ENCODE measurements around the gene GPI.

GRCh38 chr19:33039055-33039206, 25.8 kb downstream of the RHPN2 start:
- PRO-cap = no peak

- PRO-cap = no peak
Observed at GRCh38 chr19:33039207-33039706, 25.4 kb downstream of the RHPN2 start.

DNA sequence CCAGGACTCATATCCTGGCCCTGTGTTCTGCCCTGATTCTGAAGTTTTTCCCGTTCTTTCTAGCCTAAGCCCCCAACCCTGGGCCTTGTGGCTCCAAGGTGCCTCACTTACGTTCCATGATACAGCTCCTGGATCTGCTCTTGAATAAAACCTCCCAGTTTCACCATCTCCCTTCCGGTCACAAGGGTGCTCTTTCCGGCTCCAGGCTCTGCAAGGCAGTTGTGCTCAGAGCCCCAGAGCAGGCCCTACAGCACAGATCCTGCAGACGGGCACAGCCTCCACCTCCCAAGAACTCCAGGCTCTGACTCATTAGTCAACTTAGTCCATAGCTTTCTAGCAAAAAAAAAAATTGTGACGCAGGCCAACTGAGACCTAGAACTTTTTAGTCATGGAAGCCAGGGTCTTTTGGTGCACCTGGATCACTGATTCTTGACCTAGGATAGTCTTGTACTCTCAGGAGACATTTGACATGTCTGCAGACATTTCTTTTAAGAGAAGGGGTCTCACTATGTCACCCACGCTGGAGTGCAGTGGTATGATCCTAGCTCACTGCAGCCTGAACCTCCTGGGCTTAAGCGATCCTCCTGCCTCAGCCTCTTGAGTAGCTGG, 34.0 kb upstream of the SLC7A10 start:
- PRO-cap = no peak

GRCh38 chr19:33278478-33279011, 23.8 kb downstream of the CEBPA start:
- PRO-cap = no peak

DNA sequence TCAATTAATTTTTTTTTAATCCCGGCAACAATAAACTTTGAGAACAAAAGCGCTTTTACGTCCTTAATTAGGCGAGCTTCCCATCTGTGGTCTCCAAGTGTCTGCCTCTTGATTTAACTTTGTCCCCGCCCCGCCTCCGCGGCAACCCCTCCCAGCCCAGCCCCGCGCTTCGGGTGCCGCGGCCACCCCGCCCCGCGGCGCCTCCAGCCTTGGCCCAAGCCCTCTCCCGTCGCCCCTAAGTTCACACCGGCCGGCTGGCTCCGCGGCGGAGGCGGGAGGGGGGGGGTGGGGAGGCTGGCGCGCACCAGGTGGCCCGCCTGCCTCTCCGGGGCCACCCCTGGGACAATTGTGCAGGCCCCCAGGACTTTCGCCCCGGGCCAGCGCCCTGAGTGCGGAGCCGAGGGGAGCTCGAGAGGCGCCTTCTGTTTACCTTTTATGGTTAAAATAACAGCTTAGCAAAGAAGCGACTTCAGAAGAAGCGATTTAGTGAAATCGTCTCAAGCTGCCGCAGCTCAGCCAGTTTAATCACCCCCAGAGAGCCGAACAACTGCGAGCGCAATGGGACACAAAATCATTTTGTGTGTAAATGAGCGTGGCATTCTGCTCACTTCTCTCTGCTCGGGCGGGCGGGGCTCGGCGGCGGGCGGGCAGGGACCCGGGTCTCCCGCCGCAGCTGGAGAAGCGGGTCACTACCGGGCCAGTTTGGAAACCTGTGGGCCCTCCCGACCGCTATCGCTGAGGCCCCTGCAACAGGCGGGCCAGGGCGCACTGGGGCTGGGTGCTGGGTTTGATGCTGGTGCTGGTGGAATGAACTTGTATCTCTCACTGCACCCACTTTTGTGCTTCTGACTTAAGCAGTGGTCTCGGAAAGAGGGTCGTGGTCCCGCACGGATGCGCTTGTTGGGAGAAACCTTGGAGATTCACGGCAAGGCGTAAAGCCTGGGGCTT, 1.4 kb downstream of the KCTD15 start:
- PRO-cap = no peak

GRCh38 chr19:33905875-33906717, 109.4 kb downstream of the KCTD15 start:
- PRO-cap = no peak

- PRO-cap = no peak
Observed at GRCh38 chr19:34218151-34218664, 36.1 kb upstream of the GARRE1 start.

- PRO-cap = no peak
Observed at GRCh38 chr19:34221473-34221768, 32.9 kb upstream of the GARRE1 start.

- PRO-cap = no peak
Observed at GRCh38 chr19:34230813-34231896, 23.2 kb upstream of the GARRE1 start.

DNA sequence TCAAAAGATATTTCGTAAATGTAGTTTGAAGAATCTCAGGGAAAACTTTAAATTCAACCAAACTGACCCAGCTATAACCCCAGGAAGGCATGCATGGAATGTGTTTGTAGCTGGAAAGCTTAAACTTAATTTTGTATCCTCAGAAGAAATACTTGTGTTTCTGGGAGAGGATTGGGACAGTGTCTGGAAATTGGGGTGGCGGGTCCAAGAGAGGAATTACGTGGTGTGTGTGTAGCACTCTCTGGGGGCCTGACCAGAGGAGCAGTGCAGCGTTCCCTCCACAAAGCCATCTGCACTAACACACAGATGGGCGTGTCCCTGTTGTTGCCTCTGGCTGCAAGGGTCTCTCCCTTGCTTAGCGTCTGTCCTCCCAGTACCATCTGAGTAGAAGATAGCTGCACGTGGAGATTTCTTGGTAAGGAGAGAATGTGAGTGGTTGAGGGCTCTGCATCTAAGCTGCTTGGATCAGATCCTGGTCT, 6.4 kb downstream of the GARRE1 start:
- PRO-cap = no peak

DNA sequence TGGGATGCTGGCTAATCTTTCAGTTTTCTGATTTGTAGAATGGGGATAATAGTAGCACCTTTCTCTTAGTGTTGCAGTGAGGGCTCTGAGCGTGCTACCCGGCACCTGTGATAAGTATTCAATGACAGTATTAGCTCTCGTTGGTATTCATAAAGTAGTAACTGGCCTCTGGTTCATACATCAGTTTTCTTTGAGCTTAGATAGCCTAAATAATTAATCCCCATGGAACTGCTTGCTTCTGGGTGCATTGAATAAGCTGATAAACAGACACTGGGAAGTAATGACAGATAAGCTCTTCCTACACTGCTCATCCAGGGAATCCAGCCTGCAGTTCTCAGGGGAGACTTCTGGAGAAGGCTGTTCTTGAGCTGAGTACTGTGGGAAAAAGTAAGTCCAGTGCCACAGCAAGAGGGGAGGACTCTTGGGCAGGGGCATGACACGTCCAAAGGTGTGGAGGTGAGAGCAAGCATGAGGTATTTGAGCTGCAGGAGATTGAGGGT, 6.9 kb downstream of the GARRE1 start:
- PRO-cap = no peak

- PRO-cap = no peak
Observed at GRCh38 chr19:34309611-34310204, 55.3 kb upstream of the GPI start.

DNA sequence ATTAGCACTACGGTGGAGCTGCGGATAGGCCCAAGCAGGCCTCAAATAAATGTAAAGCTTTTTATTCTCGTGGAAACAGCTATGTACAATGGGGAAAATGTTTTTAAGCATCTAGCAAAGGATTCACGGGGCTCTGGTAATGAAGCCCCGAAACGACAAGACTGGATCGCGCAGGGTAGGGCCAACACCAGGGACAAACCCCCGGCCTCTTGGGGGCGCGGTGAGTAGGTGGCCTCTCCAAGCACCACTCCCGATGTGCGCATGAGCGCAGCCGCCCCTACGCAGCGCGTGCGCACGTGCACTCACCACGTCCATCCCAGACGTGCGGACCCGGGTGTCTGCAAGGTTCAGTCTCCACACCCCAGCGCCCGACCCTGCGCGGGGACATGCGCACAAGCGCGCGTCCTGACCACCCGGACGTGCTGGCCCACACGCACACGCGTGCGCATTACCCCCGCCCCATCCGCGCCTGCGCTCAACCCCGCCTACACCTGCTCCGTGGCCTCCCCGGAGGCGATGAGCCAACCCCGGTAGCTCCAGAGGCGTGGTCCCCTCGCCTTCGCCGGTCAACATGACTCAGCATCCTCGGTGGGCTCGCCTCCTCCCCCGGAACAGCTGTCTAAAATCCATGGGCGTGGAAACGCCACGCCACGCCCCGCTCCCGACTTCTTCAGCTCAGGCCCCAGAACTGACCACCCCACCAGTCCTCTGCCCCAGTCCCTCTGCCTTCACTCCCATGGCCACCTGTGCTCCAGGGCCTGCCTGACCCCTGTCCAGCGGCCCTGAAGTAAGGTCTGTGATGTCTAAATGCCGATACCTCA, 5.8 kb upstream of the GPI start:
- PRO-cap = bidirectional peak, plus-strand start at position 314 of the sequence, minus-strand start at position 263 of the sequence

- PRO-cap = unidirectional peak, plus-strand start at chr19:34364992; bidirectional peak, plus-strand start at chr19:34365224, minus-strand start at chr19:34365250
Observed at GRCh38 chr19:34364705-34365494, at the start of gene GPI. TSS of gene GPI (plus strand) at chr19:34365196.

GRCh38 chr19:34428077-34428240, 222 bp upstream of the UBA2 start:
- PRO-cap = no peak

- PRO-cap = no peak
Observed at GRCh38 chr19:34480853-34481417, 623 bp upstream of the WTIP start.

DNA sequence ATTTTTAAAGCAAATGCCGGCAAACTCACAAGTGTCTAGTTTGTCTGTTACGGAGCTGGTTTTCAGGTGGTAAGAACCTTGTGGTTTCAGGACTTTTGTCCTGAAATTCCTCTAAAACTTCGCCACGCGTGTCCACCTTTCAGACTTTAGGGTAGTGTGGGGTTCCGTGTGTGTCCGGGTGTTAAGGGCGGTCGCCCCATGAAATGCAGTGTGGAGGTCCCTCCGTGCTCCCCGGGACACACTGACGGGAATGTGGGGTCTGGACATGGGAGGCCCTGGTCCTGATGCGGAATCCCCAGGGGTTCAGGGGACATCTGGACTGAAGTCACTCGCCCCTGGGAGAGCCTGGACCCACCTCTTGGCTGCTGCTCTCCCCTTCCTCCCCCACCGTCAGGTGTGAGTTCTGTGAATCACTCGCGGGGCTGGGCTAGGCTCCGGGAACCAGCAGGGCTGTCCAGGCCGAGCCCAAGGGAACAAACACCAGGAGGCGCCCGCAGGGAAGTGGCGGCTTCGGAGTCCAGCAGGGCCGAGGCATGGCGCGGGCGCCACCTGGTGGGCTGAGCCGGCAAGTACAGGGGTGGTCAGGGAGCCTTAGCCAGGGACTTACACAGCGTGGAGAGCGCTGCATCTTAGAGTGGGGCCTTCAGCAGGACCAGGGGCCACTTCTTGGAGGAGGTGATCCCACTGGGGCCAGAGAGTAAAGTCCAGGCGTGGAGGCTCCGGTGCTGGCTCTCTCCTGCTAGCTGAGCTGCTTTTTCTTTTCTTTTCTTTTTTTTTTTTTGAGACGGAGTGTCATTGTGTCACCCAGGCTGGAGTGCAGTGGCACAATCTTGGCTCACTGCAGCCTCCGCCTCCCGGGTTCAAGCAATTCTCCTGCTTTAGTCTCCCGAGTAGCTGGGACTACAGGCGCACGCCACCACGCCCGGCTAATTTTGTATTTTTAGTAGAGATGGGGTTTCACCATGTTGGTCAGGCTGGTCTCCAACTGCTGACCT, 19.9 kb downstream of the WTIP start:
- PRO-cap = no peak

DNA sequence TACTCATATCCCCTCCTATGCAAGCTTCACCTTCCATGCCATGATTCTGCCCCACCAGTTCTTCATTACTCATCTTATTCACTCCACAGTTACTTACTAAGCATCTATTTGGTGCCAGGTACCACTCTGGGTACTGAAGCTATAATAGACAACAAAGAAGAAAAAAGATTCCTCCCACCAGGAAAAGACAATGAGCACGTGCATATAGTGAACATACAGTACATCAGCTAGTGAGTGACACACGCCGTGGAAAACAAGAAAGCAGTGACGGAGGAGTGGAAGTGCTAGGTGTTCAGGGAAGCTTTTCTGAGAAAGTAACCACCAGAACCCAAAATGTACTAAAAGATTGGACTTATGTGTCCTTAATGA, 67.0 kb downstream of the WTIP start:
- PRO-cap = no peak

DNA sequence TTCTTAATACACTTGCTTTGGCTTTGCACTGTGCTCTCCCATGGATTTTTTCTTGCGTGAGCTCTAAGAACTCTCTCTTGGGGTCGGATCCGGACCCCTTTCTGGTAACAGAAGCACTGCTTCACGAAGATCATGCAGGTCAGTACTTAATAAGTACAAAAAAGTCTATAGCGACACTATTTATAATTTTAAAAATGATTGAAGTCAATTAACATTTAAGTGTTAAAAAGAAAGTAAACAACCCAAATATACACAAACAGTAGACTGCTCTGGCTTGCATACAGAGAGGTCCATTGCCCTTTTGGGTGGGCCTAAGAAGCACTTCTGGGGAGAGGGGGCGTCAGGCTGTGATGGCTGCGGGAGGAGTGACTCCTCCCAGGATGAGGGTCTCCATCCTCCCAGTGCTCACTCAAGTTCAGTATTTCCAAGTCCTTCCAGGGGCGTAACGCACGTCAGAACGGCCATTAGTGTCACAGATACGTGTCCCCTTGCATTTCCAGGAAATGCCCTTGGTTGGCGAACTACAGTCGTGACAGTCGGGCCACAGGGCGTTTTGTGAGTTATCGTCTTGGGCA, 296 bp downstream of the SCGB2B2 start:
- PRO-cap = bidirectional peak, plus-strand start at position 519 of the sequence, minus-strand start at position 534 of the sequence

DNA sequence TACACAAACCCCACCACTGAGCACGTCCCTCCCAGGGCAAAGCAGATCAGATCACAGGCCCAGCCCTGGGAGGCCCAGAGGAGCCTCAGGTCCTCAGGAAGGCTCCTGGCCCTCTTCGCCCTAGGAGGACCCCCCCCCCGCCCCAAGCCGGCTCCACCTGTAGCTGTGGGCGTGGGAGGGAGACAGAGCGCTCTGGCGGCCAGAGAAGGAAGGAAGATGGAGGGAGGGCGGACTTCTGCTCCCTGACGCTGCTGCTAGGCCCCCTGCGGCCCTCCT, 1.3 kb upstream of the ZNF181 start:
- PRO-cap = no peak